Hair follicle dermal papilla cell (primary cell): ENCODE results near the genes DTNBP1 and DEK.

DNA sequence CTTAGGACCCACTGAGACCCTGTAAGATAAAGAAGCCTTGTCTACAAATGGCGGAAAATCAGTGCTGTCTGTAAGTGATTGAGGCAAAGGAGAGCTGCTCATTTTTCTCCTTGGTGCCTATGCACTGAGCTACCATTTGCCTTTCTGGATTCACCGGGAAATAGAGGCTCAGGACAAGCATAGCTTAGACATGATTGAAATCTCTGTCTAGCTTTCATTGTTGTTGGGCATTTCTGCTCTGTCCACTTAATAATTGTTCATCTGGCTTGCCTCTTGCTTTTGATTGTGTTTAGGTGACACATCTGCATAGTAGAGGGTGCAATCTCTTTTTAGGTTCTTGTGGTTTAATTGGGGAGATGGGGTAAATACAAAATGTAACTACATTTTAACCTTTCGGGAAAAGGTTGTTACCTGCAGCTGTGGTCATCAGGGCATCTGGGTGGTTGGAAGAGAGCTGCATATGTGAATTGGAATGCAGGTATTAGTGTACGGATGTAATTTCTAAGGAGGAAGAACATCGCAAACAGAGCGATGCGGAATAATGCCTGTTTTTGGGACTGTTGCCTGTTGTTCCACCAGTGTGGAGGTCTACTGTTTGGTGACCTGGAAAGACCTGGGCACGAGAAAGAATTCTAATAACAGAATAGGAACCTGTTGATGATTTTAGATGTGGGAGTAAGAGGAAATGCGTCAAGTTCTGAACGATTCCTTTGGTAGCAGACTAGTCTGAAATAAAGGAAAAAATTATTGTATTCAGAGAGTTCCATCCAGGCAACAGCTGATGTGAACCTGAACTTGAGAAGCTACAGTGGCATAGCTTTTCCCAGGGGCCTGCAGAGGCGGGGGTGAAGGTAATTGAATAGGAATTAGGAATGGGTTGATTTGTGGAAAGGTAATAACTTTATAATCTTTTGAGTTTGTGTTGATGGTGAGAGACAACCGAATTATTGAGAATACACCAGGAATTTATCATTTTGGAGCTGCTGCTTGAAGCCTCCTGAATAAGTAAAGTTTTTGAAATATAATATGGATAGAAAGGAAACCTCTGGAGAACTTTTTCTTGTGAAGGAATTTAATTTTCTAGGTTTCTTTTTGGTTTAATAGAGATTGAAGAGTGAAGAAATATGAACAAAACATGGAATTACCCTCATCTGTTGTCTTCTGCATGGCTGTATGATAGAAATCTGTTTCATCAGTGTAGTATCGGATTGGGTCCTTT is 192.1 kb downstream of the DTNBP1 start:
- CAGE, long polyA plus RNA = no peak

GRCh38 chr6:15495222-15495651 is 167.6 kb downstream of the DTNBP1 start:
- CAGE, long polyA plus RNA = no peak

- CAGE, long polyA plus RNA = no peak
Observed at GRCh38 chr6:15509259-15510150, 153.3 kb downstream of the DTNBP1 start.

- CAGE, long polyA plus RNA = no peak
Observed at GRCh38 chr6:15662182-15663241, at the start of gene DTNBP1. DTNBP1 (minus strand) TSS chr6:15663028.

- CAGE, long polyA plus RNA = no peak
Observed at GRCh38 chr6:16143453-16144379, 14.8 kb downstream of the MYLIP start.

DNA sequence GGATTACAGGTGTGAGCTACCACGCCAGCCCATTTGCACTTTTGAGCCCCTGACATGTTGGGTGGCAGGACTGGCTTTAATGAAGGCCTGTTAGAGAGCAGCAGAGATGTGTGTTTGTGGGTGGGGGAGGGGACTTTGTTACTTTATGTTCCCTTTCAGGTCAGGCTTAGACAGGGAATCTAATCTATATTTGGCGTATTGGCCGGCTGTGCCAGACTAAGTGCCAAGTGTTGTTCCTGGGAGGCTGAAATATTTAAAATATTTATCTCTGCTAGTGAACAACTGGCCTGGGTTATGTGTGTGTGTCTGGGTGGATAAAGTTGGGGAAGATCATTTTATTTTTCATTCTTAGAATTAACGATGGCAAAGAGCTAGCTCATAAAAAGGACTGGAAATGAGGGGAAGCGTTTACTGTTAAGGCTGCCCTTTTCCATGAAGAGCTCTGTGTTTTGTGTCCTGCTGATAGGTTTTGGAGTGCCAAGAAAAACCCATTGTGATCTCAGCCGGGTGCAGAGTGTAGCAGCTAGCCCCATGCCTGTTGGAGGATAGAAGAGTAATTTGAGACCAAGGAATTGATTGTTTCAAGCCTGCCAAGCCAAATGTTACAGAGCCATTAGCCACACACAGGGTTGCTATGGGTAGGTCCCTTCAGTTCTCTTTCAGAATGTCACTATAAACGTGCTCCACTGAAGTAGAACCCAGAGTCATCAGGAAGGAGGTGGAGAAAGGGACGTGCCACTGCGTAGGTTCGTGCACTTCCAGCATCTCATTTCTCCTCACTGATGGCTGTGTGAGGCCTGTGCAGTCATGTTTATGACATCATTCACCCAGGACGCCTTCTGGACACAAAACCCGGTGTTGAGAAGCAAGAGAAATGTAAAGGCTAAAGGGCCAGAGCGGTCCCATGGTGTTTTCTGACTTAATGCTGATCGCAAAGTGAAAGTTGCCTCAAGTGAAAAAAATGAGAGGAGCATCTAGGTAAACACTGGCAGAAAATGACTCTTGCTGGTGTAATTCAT is 6.4 kb downstream of the GMPR start:
- CAGE, long polyA plus RNA = no peak

GRCh38 chr6:16462616-16463658 is 224.6 kb downstream of the GMPR start:
- CAGE, long polyA plus RNA = no peak

DNA sequence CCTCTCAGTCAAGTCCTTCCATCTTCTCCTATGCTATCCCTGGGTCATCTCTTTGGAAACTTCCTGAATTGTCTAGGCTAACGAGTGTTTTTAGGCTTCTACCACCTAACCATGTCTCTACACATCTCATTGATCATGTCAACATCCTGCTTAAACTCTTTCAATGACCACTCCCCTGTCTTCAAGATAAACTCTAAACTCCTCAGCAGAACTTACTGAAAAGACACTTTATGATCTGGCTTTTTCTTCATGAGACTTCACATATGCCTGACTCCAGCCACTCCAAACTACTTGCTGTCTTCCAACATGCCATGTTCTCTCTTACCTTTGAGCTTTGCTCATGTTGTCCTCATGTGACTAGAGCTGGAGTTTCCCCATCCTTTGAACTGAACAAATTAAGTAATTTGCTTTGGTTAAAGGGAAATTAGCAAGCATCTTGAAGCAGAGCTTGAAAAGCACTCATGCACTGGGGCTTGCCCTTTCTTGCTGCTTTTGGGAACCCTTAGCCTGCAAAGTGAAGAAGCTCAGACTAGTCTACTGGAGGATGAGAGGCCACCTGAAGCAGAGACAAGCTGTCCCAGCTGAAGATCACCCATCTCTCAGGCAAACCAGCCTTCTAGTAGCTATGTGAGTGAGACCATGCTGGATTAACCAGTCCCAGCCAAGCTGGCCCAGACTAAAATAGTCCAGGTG is 235.6 kb downstream of the GMPR start:
- CAGE, long polyA plus RNA = no peak

- CAGE, long polyA plus RNA = no peak
Observed at GRCh38 chr6:16480972-16481579, 242.7 kb downstream of the GMPR start.

- CAGE, long polyA plus RNA = no peak
Observed at GRCh38 chr6:17174591-17175004, 72.7 kb downstream of the STMND1 start.

GRCh38 chr6:17297590-17298318 is 16.6 kb downstream of the RBM24 start:
- CAGE, long polyA plus RNA = no peak

DNA sequence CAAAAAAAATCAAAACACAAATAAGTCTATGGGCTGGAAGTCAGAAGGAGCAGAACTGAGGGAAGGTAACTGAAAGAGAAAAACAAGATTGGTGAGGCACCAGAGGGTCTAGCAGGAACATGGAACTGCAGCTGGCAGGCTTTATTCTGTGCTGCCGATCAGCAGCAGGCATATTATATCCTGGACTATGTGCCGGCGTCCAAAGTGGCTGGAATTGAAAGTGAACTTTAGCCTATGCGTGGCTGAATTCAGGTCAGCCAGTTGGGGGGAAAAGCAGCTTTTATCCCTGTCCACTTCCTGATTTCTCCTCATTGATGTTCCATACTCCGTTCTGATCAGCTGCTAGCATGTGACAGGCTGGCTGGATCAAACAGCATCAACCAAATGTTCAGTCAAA is 98.9 kb downstream of the CAP2 start:
- CAGE, long polyA plus RNA = no peak

DNA sequence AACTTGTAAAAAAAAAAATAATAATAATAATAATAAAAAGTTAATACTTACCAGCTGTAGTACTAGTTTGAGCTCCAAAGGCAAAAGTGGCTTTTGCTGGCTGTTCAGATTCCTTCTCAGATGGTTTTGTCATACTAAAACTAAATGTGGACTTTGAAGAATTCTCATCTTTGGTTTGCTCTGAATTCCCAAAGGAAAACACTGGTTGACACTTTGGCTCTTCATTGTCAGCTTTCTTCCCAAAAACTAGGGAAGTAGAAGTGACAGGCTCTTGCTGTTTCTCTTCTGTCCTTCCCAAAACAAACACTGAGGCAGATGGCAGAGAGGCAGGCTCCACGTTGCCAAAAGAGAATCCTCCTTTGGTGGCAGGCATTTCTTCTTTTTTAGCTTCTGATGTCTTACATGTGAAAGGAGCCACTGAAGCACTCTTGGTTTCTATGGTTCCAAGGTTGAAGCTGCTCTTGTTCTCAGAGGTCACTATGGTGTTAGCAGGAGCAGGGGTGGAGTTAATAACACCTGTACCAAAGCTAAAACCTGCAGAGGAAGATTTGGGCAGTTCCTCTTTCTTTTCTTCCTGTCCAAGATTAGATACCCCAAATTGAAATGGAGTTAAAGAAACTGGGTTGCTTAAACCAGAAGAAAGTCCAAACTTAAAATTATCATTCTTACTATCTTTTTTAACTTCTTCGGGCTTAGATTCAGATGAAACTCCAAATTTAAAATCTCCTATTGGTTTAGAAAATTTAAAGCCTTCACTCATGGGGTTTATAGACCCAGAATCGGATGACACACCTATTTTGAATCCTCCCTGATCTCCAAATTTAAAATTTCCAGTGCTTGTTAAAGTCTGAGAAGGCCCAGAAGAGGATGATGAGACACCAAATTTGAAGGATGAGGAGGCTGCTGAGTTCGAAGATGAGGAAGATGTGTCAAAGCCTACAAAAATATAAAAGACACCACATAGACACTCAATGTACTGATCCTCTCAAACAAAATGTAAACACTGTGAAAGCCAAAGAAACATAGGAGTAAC is 28.8 kb downstream of the FAM8A1 start:
- CAGE, long polyA plus RNA = no peak

- CAGE, long polyA plus RNA = no peak
Observed at GRCh38 chr6:17683721-17684295, 22.9 kb downstream of the NUP153 start.

GRCh38 chr6:17715050-17715466 is 8.3 kb upstream of the NUP153 start:
- CAGE, long polyA plus RNA = no peak

- CAGE, long polyA plus RNA = no peak
Observed at GRCh38 chr6:18056847-18057293, 65.6 kb downstream of the NHLRC1 start.

GRCh38 chr6:18264083-18265238 is at the start of gene DEK:
DEK (minus strand) TSS chr6:18264530.
- CAGE, long polyA plus RNA = no peak

- CAGE, long polyA plus RNA = no peak
Observed at GRCh38 chr6:18277124-18277589, 12.8 kb upstream of the DEK start.

GRCh38 chr6:18501571-18502189 is 114.5 kb downstream of the RNF144B start:
- CAGE, long polyA plus RNA = no peak

- CAGE, long polyA plus RNA = no peak
Observed at GRCh38 chr6:19690947-19692248, 145.8 kb upstream of the ID4 start.